Cardiac fibroblast (primary cell): Measurements from ENCODE around the genes SPINK13 and GRPEL2.

DNA sequence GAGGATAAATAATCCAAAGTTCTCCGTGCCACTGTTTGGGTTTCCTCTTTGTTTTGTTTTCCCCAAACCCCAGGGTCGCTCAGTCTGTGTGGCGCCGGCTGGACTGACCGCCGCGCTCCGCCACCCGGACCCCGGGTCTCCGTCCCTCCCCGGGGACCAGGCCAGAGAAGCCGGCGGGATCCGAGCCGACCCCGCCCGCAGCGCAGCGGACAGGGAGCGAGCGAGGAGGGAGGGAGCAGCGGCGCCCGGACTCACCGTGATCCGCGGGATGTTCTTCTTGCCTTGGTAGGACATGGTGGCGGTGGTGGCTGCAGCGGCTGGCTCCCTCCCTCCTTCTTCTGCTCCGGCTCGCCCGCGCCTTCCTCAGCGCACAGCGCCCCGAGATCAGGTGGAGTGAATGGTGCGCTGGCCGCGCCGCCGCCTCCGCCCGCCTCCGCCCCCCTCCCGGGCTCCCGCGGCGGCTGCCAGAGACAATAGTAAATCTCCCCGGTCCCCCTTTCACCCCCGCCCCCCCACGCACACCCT, 56.5 kb downstream of the DPYSL3 start:
- RRBS = 1% methylated on average over 19 of the region's 52 CpGs

- RRBS = no CpG with 5 or more reads among the region's 5 CpGs
Measured at GRCh38 chr5:148101654-148102023, 37.9 kb downstream of the SPINK5 start.

DNA sequence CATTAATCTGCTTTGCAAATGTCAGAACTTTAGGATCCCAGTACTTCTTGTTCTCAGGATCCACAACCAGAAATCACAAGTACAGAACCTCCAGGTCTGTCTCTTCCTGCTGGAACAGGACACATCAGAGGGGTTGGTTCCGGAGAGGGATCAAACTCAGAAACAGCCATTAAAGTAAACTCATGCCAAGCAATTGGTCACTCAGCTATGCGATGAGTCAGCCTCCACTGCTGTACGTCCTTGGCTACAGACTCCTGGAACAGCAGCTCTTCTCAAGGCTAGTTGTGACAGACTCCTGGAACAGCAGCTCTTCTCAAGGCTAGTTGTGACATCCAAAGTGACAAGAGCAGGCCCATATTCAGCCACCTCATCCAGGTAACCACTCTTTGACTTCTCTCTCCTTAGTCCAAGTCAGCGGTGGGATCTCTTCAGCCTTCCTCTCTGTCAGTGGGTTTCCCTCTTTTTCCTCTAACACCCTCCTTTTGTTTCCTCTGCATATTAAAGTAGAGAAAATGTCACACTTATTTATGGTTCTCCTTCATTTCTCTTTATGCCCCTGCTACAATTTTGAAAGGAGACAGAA, at the start of gene SPINK13:
SPINK13 (plus strand) TSS at position 281 of the 583 bp plus-strand sequence.
- RRBS = no CpG with 5 or more reads among the region's 4 CpGs

- RRBS = no CpG with 5 or more reads among the region's 3 CpGs
Measured at GRCh38 chr5:148414894-148415290, 31.1 kb downstream of the FBXO38 start.

DNA sequence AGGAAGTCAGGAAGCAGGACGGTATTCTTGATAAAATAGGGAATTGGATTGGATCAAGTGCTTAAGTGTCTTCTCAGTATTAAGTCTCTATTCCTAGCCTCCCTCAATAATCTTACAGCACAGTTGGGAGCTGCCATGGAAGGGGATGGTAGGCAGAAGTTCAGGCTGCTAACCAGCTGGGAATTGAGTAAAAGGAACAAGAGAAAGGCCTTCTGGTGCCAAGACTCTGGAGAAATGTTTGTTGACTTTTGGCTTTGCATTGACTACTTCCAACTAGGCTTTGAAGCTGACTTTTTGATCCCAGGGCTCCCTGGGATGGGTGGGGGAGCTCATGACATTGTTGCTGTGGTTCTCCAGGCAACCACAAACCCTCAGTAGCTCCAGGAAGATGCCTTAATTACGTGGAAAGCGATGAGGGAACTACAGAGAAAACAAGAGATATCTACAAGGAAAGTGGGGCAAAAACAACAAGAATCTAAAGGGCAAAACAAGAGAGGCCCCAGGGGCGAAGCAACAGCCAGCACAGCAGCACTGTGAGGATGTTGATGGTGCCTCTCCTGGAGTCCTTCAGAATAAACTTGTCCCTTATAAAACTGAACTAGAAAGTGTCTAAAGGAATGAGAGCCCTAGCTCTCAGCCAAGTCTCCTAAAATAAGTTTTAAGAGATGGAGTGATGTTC, 85.3 kb upstream of the HTR4 start:
- RRBS = no CpG with 5 or more reads among the region's 4 CpGs

GRCh38 chr5:148841727-148842011, 15.3 kb downstream of the ADRB2 start:
- RRBS = no CpG with 5 or more reads among the region's 3 CpGs

DNA sequence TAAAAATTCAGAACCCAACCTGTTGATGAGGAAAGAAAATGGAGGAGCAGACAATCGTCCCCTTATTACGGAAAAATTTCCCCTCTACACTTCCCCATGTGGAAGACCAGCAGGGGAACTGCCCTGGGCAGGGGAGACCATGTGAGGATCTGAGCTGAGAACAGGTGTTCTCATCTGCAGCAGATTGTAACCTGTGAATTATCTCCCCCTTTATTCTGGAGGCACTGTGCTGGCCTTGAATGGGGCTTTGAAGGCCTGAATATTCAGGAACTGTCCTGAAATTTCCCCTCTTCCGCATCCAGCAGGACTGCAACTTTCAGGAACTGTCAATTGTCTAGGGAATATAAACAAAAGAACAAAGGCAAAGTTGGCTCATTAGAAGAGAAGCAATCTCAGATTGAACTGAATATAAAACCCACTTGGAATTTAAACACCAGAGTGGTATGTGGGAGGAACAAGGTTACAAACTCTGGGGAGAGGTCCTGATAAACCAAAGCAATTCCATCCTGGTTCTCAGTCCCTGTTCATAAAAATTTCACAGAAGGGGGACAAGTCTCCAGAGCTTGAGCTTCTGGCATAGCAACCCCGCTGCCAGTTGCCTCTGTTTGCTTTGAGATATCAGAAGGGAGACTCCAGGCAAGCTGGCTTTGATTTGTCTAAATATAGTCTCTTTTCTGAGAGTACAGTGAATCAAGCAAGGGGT, 47.3 kb downstream of the ADRB2 start:
- RRBS = no CpG with 5 or more reads among the region's 4 CpGs

- RRBS = no CpG with 5 or more reads among the region's 7 CpGs
Measured at GRCh38 chr5:149310884-149311378, 34.4 kb upstream of the GRPEL2 start.

DNA sequence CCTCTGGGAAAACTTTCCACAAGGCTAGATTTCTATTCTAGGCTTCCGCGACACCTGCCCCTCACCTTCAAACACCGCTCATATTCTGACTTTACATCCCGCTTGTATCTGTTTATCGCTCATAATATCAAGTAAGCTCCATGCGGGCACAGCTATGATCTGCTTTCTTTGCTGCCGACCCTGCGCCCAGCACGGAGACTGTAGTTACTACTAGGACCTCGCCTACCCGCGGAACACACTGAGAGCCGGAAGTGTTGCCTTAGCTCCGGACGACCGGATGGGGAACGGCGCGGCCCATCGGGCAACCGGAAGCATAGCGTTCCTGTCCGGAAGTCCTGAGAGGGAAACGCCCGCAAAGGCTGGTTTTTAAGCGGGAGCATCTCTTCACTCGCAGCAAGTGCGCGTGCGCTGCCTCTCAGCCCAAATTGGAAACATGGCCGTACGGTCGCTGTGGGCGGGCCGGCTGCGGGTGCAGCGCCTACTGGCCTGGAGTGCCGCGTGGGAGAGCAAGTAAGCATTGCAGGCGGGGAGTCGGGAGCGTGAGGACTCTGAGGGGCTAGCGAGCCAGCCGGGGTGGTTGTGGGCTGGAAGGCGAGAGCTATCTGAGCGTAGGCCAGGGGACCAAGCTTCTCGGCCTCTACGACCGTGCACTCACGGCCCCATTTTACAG, at the start of gene GRPEL2:
GRPEL2 (plus strand) TSS at position 393 of the 670 bp plus-strand sequence.
- RRBS = no CpG with 5 or more reads among the region's 50 CpGs

DNA sequence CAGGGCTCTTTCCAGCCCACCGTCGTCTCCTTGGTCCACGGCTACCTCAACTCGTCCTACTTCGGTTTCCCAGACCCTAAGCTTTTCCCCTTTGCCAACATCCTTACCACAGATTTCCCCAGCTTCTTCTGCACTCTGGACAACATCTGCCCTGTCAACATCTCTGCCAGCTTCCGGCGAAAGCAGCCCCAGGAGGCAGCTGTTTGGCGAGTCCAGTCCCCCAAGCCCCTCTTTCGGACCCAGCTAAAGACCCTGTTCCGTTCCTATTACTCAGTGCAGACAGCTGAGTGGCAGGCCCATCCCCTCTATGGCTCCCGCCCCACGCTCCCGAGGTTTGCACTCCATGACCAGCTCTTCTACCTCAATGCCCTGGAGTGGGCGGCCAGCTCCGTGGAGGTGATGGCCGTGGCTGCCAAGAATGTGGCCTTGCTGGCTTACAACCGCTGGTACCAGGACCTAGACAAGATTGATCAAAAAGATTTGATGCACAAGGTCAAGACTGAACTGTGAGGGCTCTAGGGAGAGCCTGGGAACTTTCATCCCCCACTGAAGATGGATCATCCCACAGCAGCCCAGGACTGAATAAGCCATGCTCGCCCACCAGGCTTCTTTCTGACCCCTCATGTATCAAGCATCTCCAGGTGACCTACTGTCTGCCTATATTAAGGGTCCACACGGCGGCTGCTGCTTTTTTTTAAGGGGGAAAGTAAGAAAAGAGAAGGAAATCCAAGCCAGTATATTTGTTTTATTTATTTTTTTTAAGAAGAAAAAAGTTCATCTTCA, 10.5 kb downstream of the PCYOX1L start:
- RRBS = no CpG with 5 or more reads among the region's 20 CpGs

DNA sequence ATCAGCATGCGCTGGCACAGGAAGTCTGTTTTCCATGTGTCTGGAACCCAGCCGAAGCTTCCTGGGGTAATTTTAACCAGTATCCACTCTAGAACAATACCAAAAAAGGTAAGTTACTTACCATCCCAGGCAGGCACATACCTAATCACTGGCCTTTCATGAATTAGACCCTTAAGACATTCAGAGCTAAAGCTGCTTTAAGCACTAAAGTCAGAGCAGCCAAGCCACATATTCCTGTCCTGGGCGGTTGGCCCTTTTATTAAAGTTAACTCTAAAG, 6.9 kb downstream of the IL17B start:
- RRBS = no CpG with 5 or more reads among the region's 3 CpGs

GRCh38 chr5:149418942-149419550, 40.0 kb upstream of the IL17B start:
- RRBS = no CpG with 5 or more reads among the region's 6 CpGs

DNA sequence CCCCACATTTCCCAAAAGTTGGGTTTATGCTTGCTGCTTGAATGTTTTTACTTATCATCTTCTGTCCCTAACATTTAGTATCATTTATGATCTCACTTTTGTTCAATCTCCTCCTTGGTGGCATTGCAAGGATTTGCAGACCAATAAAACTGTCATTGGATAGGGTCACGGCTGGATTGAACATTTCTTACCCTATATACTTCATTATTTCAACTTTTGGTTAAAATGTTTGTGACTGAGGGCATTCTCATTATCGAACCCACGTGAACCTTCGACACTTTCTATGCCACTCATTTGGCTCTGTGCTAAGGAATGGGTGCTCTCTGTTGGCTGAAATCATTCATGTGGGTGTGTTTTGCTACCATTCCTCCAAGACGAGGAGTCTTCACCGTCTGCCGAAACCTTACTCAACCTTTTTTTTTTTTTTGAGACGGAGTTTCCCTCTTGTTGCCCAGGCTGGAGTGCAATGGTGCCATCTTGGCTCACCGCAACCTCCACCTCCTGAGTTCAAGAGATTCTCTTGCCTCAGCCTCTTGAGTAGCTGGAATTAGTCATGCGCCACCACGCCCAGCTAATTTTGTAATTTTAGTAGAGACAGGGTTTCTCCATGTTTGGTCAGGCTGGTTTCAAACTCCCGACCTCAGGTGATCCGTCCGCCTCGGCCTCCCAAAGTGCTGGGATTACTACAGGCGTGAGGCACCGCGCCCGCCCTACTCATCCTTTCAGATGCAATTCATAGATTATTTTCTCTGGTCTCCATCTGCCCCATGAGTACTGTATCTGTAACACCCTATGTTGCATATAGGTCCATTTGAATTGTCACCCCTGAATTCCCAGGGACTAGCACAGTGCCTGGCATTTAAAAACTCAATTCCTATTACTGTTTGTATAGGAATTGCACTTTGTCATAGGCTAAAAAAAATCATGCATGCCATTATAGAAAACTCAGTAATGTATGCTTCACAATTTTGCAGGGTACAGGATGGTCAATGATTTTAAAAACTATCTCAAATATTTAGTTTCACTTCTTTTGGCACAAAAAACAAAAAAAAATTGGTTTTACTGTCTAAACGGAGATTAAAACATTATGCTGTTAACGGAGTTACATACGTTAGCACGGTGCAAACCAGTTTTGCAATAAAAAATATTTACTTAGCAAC, 62.3 kb downstream of the CSNK1A1 start:
- RRBS = no CpG with 5 or more reads among the region's 23 CpGs

- RRBS = no CpG with 5 or more reads among the region's 9 CpGs
Measured at GRCh38 chr5:149512923-149513750, 38.1 kb downstream of the CSNK1A1 start.

DNA sequence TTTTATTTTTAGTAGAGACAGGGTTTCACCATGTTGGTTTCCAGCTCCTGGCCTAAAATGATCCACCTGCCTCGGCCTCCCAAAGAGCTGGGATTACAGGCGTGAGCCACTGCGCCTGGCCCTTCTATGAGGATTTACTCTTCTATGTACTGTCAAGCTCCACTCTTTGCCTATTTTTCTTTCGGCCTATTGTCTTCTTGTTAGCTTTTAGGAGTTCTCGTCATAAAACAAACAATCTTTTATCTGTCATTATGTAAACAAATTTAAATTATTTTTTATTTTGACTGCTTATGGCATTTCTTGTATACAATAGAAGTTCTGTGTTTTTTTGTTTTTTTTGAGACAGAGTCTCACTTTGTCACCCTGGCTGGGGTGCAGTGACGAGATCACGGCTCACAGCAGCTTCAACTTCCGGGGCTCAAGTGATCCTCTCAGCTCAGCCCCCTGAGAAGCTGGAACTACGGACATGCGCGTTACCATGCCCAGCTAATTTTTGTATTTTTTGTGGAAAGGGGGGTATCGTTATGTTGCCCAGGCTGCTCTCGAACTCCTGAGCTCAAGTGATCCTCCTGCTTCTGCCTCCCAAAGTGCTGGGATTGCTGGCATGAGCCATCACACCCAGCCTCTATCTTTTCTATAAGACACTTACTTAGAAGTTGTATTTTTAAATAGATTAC, 29.3 kb downstream of the CSNK1A1 start:
- RRBS = no CpG with 5 or more reads among the region's 13 CpGs

GRCh38 chr5:149543914-149544654, 7.2 kb downstream of the CSNK1A1 start:
- RRBS = no CpG with 5 or more reads among the region's 3 CpGs

DNA sequence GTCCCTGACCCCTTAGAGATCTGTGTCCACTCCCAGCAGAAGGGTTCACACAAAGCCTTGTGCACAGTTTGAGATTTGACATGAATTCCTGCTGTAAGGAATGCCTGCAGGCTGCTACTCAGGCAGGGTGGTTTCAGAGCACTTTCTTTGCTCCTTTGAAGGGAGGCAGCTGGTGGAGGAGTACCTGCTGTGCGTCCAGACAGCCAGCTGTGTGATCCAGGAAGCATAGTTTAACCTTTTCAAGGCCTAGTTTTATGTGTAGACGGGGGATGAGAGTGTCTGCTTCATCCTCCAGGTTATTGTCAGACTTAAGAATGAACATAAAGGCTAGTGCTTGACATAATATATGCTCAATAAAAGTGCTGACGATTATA, 908 bp downstream of the ARHGEF37 start:
- RRBS = no CpG with 5 or more reads among the region's 3 CpGs

GRCh38 chr5:149613847-149614667, 32.8 kb downstream of the ARHGEF37 start:
- RRBS = no CpG with 5 or more reads among the region's 5 CpGs

DNA sequence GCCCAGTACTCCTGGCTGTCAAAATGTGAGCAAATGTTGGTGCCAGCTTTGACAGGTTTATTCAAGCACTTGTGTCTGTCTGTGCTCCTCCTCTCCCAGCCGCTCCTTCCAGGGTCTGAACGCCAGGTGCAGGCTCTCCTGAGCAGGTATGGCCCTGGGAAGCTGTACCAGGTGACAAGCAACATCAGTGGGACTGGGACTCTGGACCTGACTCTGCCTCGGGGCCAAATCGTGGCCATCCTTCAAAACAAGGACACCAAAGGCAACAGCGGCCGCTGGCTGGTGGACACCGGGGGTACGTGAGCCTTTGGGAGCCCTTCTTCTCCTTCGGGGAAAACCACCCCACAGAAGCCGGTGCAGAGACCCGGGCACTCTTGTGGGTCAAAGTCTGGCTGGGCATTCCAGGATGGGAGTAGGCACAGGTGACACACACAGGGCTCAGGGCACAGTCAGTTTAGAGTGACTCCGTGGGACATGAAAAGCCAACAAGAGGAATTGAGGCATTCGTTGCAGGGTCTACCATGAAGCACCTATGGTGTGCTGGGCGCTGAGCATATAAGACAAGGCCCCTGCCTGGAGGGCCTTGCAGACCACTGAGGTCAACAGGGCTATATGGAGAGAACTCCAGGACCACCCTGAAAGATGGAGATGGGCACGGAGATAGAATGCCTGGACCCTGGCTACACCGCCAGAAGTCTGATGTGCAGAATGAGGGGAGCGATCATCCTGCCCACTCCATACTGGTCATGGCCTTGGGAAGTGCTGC, 45.9 kb downstream of the ARHGEF37 start:
- RRBS = 92% methylated on average over 4 of the region's 17 CpGs

DNA sequence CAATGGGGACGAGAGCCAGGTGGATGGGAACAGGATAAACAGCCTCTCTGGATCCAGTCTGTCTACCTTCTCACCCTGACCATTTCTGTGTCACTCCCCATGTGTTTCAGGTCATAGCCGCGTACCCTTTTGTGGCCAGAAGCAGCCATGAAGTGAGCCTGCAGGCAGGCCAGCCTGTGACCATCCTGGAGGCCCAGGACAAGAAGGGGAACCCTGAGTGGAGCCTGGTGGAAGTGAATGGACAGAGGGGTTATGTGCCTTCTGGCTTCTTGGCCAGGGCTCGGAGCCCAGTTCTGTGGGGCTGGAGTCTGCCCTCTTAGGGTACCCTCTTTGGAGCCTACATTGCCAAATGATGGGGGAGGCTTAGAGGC, 50.6 kb downstream of the ARHGEF37 start:
- RRBS = no CpG with 5 or more reads among the region's 4 CpGs